Colic lymph node (tissue), 1 donor: ENCODE measurements around a stretch of chr4.

DNA sequence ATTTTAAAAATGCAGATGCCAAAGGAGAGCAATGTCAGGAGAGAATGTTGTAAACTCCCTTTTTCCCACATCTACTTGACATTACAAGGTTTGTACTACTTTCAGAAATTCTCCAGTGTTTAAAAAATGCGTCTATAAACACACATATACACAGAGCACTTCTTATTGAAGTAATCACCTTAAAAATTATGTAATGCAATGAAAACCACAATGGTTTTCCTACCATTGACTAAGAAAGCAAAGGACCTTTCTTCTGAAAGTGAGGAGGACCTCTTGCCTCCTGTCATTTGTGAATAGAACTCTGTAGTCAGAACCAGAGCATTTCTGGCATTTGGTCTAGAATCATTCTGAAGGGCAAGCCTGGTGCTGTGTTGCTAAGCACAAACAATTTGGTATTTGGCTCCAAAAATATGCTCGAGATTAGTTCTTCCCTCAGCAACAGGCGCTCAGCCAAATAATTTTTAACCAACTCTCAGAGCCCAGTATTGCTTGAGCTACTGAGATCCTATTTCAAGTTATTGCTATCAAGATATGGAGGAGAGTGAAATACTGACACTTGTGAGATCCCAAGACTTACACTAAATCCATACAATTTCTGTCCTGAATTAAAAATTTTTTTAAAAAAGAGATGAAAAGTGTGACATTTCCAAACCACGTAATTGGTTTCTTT lies 71.0 kb downstream of the SNCA start:
- PRO-cap, result no peak

DNA sequence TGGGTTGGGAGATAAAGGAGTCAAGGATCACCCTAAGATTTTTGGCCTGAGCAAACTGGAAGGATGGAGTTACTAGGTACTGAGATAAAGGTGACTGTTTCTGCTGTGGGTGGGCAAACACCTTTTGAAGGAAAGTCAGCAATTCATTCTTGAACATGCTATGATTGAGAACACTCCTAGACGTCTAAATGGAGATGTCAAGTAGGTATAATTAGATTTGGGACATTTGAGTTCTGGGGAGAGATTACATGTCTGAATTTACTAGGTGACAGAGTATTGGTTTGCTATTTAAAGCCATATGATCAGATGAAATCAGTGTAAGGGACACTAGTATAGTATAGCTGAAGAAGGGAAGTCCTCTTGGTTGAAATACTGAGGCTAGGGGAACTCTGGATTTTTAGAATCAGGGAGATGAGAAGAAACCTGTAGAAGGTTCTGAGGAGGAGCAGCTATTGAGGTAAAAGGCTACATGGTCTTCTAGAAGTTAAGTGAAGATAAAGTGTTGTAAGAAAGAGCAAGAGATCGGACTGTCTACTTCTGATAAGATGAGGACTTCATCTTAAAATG lies 20.0 kb downstream of the SMARCAD1 start:
- PRO-cap, result no peak

- PRO-cap, result no peak
Measured at GRCh38 chr4:94442204-94442728, 9.5 kb upstream of the PDLIM5 start.

DNA sequence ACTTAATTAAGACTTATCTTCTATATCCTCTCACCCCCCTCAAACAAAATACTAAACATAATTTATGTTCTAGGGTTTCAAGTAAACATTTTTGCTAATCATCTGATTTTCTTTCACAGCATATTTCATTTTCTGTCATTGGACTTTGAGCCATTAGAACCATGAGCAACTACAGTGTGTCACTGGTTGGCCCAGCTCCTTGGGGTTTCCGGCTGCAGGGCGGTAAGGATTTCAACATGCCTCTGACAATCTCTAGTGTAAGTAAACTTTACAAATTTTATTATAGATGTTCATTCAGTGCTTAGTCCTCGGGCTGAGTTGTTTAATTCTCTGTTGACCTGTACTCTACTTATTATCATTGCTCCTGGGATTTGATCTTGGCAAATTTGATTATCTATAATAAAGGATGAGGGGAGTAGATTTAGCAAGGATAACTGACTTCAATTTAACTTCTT lies 3.4 kb downstream of the PDLIM5 start:
- PRO-cap, result unidirectional peak, plus-strand start at position 293 of the sequence

GRCh38 chr4:94499564-94500112 lies 47.9 kb downstream of the PDLIM5 start:
- PRO-cap, result no peak

- PRO-cap, result no peak
Measured at GRCh38 chr4:94533885-94534418, 82.2 kb downstream of the PDLIM5 start.

- PRO-cap, result no peak
Measured at GRCh38 chr4:94548340-94549025, 96.7 kb downstream of the PDLIM5 start.

GRCh38 chr4:94667502-94668358 lies 90.0 kb upstream of the BMPR1B start:
- PRO-cap, result no peak

DNA sequence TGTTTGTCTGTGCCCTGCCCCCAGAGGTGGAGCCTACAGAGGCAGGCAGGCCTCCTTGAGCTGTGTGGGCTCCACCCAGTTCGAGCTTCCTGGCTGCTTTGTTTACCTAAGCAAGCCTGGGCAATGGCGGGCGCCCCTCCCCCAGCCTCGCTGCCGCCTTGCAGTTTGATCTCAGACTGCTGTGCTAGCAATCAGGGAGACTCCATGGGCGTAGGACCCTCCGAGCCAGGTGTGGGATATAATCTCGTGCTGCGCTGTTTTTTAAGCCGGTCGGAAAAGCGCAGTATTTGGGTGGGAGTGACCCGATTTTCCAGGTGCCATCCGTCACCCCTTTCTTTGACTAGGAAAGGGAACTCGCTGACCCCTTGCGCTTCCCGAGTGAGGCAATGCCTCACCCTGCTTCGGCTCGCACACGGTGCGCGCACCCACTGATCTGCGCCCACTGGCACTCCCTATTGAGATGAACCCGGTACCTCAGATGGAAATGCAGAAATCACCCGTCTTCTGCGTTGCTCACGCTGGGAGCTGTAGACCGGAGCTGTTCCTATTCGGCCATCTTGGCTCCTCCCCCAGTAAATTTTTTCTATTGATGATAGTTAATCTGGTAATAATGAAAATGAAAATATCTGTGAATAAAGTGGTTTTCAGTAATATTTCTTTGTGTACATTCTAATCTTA lies 83.6 kb downstream of the BMPR1B start:
- PRO-cap, result no peak

DNA sequence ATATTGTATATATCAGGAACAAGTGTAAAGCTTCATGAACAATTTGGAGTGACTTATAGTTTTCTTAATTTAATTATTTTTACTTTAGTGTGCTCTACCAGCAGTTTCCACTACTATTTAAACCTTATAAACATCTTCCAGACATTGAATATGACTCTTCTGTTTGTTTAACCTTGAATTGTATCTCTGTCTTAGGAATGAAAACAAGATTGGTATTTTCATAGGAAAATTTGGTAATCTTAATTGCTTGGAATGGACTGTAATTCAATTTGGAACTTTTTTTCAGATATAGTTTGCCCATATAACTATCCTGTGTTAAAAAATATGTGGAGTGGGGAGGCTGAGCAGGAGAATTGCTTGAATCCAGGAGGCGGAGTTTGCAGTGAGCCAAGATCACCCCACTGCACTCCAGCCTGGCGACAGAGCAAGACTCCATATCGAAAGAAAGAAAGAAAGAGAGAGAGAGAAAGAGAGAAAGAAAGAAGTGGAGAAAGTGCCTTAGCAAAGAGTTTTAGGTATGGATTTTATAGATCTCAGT lies 242.4 kb downstream of the BMPR1B start:
- PRO-cap, result no peak

DNA sequence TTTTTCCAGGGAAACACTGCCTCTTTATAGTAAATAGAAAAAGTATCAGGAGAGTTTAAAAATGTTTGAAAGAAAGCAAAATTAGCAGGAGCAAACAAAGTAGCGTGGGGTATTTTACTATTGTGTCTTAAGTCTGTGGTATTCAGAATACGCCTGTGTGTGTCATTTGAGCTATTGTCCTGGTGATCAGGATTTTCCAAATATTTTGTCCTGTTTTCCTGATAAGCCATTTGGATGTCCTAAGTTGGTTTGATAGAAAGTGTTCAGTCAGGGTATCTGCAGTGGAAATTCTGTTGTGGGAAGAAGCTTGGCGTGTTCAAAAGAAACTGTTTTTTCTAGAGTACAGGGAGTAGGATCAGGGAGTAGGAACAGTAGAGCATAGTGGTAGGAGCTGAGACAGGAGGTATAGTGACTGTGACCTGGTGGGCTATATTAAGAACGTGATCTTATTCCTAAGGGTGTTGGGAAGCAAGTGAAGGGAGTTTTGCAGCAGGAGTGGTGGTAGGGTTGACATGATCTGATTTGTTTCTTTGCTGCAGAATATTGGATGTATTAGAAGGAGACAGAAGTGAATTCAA lies 348.1 kb downstream of the BMPR1B start:
- PRO-cap, result no peak

DNA sequence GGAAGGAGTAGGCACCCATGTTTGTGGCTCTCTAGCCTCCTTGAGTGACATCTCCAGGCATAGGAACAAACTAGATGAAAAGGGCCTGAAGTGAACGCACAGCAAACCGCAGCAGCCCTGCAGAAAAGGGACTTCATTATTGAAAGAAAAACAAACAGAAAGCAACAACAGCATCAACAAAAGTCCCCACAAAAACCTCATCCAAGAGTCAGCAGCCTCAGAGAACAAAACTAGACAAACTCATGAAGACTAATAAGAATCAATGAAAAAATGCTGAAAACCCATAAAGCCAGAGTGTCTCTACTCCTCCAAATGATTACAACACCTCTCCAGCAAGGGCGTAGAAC lies 805.7 kb downstream of the STPG2 start:
- PRO-cap, result no peak

DNA sequence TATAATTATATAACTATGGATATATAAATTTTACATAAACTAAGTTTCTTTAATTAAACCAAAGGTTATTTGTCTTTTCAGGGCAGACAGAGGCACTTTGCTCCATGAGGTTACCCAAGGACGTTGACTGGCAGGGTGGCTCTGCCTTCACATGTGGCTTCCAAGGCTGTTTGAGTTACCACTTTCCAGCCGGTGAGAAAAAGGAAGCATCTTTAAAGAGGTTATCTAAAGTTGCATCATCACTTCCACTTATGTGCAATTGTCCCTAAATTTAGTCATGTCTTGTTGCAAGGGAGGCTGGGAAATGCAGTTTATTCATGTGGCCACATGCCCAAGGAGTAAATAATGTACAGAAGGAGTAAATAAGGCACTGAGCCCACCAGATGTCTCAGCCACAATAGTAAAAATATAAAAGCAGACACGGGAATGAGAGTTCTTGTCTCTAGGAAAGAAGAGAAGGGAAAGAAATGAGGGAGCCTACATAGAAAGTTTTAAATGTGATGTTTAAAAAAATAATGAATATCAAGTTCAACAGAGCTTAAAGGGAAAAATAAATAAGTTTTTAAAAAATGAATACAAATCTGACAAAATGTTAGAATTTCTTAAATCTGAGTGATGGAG lies 28.9 kb upstream of the RAP1GDS1 start:
- PRO-cap, result no peak

- PRO-cap, result unidirectional peak, minus-strand start at chr4:98449086
Measured at GRCh38 chr4:98448958-98449245, 187.7 kb downstream of the RAP1GDS1 start.

DNA sequence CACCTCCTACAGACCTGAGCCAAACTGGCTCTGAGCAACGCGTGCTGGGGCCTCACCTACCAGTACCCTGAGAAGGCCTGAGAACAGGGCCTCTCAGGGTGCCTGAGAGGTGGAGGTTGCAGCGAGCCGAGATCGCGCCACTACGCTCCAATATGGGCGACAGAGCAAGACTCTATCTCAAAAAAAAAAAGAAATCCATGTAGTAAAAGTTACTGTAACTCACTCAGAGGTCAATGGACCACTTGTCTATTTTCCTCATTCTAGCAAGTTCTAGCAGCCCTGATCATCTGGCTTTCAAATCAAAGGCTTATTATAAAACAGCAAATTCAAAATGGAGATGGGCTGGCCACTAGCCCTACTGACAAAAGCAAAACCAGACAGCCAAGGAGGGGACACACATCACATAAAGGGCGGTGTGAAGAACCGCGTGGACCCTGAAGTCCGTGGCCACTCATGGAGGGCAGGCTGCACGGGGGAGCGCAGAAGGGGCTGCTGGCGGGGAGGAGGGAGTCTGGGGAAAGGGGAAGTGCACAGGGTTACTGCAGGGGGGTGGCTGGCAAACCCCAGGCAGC lies 87.5 kb downstream of the TSPAN5 start:
- PRO-cap, result no peak

DNA sequence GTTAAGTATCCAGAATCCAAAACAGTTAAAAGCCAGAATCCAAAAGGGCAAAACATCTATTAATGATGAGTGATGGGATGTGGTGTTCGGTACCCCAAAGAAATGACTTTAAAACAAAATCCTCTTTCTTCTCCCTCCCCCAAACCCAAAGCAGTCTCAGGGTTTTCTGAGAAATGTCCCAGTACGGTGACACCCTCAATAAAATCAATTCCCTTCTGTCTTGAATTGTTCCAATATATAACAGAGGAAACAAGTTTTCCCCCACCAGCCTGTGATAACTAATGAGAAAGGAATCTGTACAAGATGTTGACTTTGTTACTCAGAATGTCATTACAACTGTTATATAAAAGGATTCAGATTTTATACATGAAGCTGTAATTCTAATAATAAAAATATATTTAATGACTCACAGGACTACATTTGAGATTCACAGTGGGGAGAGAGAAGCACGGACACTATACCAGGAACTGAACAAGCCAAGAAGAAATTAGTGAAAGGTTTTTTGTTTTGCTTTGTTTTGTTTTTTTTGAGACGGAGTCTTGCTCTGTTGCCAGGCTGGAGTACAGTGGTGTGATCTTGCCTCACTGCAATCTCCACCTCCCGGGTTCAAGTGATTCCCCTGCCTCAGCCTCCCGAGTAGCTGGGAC lies 4.0 kb downstream of the TSPAN5 start:
- PRO-cap, result no peak

DNA sequence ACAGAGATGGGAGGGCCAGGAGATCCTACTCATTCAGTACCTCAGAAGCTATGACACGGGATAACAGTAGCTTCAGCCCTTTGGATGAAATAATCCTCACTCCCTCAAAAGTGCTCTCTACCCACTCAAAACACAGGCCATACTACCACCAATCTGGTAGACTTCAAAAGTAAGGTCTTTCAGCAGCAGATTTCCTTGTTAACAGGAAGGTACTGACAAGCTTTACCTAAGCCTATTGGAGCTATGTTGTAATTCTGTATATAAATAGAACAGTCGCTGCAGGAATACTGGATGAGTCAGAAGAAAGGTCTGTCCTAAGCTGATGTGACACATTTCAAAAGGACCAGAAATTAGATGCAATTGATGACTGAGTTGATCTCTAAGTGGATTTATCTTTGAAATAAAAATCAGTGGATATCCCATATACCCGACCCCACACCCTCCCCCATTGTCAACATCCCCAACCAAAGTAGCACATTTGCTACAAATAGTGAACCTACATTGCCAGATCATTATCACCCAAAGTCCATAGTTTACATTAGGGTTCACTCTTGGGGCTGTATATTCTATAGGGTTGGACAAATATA lies 1.7 kb upstream of the TSPAN5 start:
- PRO-cap, result no peak

- PRO-cap, result no peak
Measured at GRCh38 chr4:98662553-98663140, 4.2 kb upstream of the TSPAN5 start.

GRCh38 chr4:98663141-98664201 lies 5.1 kb upstream of the TSPAN5 start:
- PRO-cap, result bidirectional peak, plus-strand start at chr4:98663517, minus-strand start at chr4:98663406; unidirectional peak, plus-strand start at chr4:98663940

- PRO-cap, result unidirectional peak, minus-strand start at chr4:98811408
Measured at GRCh38 chr4:98811149-98811625, 117.7 kb downstream of the EIF4E start.